HepG2 (cell line): ENCODE results near the genes INSYN2A and NPS.

DNA sequence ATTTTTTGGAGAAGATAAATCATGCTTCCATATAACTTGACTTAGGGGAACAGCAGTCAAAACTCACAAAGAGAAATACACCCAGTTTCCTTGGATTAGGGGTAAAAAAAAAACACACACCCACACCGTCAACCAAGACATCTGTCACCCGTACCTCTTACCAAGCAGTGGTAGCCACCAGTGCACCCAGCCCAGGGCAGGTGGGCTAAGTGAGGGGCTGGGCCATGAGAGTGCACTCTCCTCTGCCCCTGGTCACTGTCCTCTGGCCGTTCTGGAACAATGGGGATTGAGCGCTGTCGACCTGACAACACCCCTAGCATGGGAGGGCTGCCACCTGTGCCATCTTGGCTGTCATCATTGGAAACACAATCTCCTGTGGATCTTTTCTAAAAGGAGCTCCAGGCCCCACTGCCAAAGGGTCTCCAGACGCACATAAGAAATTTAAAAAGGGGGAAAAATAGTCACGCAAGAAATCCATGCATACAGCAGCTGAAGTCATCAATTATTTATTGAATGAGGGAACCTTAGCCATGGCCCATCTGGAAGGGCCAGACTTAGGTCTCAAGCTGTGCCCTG, 52.4 kb upstream of the CTBP2 start:
- RRBS, 2 experiments: no CpG with 5 or more reads among the region's 7 CpGs
CAGE:
- cytosol, long polyA minus RNA: no peak
- cytosol, long polyA plus RNA: no peak
- long polyA plus RNA: no peak
- nucleus, long polyA minus RNA: no peak
- nucleus, long polyA plus RNA: no peak

GRCh38 chr10:125105789-125106440, 78.0 kb upstream of the CTBP2 start:
- RRBS, 2 experiments: 50 to 51% methylated on average over 2 of the region's 15 CpGs
CAGE:
- cytosol, long polyA minus RNA: no peak
- cytosol, long polyA plus RNA: no peak
- long polyA plus RNA: no peak
- nucleus, long polyA minus RNA: no peak
- nucleus, long polyA plus RNA: no peak

GRCh38 chr10:125135523-125136140, 107.8 kb upstream of the CTBP2 start:
- RRBS, 2 experiments: no CpG with 5 or more reads among the region's 10 CpGs
CAGE:
- cytosol, long polyA minus RNA: no peak
- cytosol, long polyA plus RNA: no peak
- long polyA plus RNA: no peak
- nucleus, long polyA minus RNA: no peak
- nucleus, long polyA plus RNA: no peak

DNA sequence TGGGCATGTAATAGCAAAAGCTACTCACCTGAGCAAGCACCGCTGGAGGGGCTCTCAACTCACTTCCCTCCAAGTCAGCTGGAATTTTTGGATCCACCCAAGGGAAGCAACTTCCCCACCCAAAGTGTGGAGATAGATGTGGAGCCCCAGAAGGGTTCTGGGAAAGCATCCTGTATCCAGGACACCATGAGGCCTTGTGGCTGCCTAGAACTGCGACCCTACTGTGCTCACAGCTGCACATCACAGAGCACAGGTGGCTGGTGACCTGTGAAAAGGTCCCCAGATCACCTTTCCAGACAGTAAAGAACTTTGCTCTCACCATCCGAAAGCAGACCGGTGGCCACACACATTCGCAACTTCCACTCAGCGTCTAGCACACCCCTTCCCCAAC, 111.7 kb upstream of the CTBP2 start:
- RRBS, 2 experiments: no CpG with 5 or more reads among the region's 6 CpGs
CAGE:
- cytosol, long polyA minus RNA: no peak
- cytosol, long polyA plus RNA: no peak
- long polyA plus RNA: no peak
- nucleus, long polyA minus RNA: no peak
- nucleus, long polyA plus RNA: no peak

- RRBS, 2 experiments: no CpG with 5 or more reads among the region's 16 CpGs
CAGE:
- cytosol, long polyA minus RNA: no peak
- cytosol, long polyA plus RNA: no peak
- long polyA plus RNA: no peak
- nucleus, long polyA minus RNA: no peak
- nucleus, long polyA plus RNA: no peak
Observed at GRCh38 chr10:125146706-125147759, 119.2 kb upstream of the CTBP2 start.

DNA sequence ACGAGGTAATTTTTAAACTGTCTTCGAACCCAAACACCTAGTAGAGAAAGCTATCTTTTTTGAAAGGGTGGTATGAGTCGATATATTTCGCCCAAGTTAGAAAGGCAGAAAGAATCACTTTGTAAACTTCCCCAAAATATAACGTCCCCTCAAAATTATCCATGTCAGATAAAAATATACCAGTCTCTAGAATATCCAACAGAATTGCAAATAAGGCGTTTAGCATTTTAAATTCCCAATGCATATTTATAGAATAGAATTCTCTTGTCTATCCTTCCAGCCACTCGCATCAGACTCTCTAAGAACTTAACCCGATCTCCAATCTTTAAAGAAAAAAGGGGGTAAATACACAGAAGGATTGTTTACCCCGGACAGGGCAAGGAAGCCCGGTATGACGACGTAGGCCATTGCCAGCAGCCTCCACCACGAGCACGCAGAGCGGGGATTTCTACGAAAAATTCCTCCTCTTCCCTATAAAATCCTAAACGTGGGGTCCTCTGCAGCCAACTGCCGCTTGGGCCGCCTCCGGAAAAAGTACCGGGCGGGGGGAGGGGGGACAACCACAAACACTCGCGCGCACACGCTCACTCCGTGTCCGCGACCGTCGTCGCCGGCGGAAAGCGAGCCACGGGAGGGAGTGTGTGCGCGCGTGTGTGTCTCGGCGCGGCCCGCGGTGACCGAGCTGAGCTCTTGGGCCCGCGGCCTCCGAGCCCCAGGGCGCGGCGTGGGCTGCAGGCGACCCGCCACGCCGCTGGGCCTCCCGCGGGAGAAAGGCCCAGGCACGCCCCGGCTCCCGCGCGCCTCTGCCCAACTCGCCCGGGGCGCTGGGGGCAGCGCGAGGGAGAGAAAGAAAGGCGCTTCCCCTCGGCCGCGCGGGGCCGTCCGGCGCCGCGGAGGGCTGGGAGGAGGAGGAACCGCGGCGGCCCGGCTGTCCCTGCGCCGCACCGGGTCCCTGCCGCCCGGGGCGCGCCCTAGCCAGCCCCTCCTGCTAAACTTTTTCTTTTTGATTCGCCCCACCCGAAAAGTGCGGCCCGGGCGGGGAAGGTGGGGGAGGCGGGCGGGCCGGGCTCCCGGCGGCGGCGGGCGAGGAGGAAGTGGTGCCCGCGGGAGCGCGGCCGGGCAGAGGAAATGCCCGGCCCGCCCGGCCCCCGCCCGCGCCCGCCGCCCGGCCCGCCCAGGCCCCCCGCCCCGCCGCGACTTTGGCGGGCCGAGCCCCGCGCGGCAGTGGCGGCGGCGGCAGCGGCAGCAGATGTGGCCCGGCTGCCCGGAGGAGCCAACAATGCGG, 130.8 kb upstream of the CTBP2 start:
- RRBS, 2 experiments: 4 to 5% methylated on average over 50 to 57 of the region's 132 CpGs
CAGE:
- cytosol, long polyA minus RNA: no peak
- cytosol, long polyA plus RNA: no peak
- long polyA plus RNA: no peak
- nucleus, long polyA minus RNA: no peak
- nucleus, long polyA plus RNA: no peak

GRCh38 chr10:126247763-126248161, 140.5 kb downstream of the ADAM12 start:
- RRBS, 2 experiments: no CpG with 5 or more reads among the region's 6 CpGs
CAGE:
- cytosol, long polyA minus RNA: no peak
- cytosol, long polyA plus RNA: no peak
- long polyA plus RNA: no peak
- nucleus, long polyA minus RNA: no peak
- nucleus, long polyA plus RNA: no peak

- RRBS, 2 experiments: no CpG with 5 or more reads among the region's 17 CpGs
CAGE:
- cytosol, long polyA minus RNA: no peak
- cytosol, long polyA plus RNA: no peak
- long polyA plus RNA: no peak
- nucleus, long polyA minus RNA: no peak
- nucleus, long polyA plus RNA: no peak
Observed at GRCh38 chr10:127013101-127014057, 108.2 kb downstream of the DOCK1 start.

DNA sequence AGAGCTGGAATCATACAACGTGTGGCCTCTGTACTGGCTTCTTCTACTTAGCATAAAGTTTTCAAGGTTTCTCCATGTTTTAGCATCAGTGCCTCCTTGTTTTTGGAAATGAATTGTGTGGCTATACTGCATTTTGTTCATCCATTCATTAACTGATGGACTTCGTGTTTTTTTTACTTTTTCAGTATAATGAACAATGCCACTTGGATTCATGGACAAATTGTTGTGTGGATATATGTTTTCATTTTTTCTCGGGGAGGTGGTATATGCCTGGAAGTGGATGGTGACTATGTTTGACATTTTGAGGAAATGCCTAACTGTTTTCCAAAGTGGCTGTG, 86.8 kb downstream of the INSYN2A start:
- RRBS, 2 experiments: no CpG with 5 or more reads among the region's 3 CpGs
CAGE:
- cytosol, long polyA minus RNA: no peak
- cytosol, long polyA plus RNA: no peak
- long polyA plus RNA: no peak
- nucleus, long polyA minus RNA: no peak
- nucleus, long polyA plus RNA: no peak

DNA sequence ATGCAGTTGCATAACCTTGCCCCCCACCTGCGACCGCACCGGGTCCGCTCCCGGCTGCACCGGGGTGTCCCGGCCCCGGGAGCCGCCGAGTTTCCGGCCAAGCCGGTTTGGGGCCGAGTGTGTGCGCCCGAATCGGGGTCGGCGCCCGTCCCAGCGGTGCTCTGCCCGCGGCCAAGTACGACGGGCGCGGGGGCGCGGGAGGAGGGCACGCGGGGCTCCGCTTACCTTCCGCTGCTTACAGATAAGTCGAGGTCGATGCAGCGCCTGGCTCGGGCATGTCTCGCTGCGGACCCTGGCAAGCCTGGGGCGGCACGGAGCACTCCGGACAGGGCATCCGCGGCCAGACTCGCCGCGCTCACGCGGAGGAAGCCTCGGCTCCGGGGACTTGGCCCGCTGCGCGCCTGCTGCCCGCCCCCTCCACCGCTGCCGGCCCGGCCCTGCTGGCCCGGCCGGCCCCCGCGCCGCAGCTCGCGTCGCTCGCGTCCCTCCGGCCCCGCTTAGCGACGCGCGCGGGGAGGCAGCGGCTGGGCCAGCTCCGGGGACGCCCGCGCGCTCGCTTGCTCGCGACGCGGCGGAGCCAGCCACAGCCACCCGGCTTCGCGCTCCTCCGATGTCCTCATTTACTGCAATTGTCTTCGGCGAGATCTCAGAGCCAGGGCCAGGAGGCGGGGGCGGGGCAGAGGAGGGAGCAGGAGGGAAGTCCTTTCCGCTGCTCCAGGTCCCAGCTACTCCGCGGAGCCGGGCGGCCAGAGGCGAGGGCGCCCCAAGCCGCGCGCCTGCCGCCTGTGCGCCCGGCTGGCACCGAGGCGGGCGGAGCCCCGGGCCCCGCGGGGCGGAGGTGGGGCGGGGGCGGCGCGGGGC, at the start of gene INSYN2A:
INSYN2A (minus strand) TSS at position 820 of the 861 bp plus-strand sequence.
- RRBS, 2 experiments: 89 to 96% methylated on average over 53 to 58 of the region's 118 CpGs
CAGE:
- cytosol, long polyA minus RNA: no peak
- cytosol, long polyA plus RNA: no peak
- long polyA plus RNA: no peak
- nucleus, long polyA minus RNA: no peak
- nucleus, long polyA plus RNA: no peak

GRCh38 chr10:127549139-127549391, at the start of gene NPS:
TSS of gene NPS (plus strand) at chr10:127549309.
- RRBS, 2 experiments: no CpG with 5 or more reads among the region's 3 CpGs
CAGE:
- cytosol, long polyA minus RNA: no peak
- cytosol, long polyA plus RNA: no peak
- long polyA plus RNA: no peak
- nucleus, long polyA minus RNA: no peak
- nucleus, long polyA plus RNA: no peak

DNA sequence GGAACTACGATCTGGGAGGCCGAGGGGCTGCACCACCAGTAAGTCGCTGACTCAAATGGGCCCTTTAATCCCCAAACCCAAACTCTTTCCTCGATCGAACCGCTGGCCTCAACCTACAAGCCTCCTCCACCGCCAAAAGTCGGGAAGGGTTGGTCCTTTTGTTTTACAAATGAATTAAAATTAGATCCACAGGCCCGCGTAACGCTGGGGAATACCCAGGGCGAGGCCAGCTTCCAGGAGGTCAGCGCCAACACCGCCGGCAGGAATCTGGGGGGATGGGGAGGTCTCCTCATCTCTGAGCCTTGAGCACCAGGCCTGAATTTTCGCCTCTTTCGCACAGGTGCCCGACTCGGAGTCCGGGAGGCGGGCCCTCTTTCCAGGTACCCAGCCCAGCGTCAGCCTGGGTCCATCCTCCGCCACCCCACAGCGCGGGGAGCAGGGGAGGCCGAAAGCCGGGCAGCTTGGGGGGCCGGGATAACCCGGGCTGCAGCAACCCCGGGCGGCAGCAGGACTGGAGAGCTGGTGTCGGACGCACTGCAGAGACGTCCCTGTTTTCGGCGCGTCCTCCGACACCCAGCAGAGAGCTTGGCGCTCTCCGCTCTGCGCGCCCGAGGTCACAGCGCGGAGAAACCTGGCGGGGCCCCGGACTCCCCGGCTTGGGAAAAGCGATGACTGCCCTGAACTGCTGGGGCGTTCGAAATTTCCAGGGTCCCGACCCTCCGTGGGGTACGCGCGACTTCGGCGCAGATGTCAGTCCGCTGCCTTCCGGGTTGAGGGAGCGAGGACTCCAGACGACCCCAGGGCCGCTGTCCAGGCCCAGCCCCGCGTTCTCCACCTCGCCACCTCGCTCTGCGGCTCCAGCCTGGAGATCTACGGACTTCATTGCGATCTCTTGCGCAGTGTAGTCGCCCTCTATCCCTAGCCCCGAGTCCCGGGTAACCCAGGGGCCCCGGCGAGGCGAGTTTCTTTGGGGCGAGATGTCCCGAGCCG, 867 bp upstream of the FOXI2 start:
- RRBS, 2 experiments: 15 to 31% methylated on average over 11 to 12 of the region's 80 CpGs
CAGE:
- cytosol, long polyA minus RNA: no peak
- cytosol, long polyA plus RNA: no peak
- long polyA plus RNA: no peak
- nucleus, long polyA minus RNA: no peak
- nucleus, long polyA plus RNA: no peak

GRCh38 chr10:127834092-127834610, 58.6 kb downstream of the CLRN3 start:
- RRBS, 2 experiments: no CpG with 5 or more reads among the region's 7 CpGs
CAGE:
- cytosol, long polyA minus RNA: no peak
- cytosol, long polyA plus RNA: no peak
- long polyA plus RNA: no peak
- nucleus, long polyA minus RNA: no peak
- nucleus, long polyA plus RNA: no peak

GRCh38 chr10:127888898-127889054, 4.0 kb downstream of the CLRN3 start:
- RRBS, 2 experiments: no CpG with 5 or more reads among the region's 6 CpGs
CAGE:
- cytosol, long polyA minus RNA: no peak
- cytosol, long polyA plus RNA: no peak
- long polyA plus RNA: no peak
- nucleus, long polyA minus RNA: no peak
- nucleus, long polyA plus RNA: no peak

GRCh38 chr10:127890670-127891353, 1.9 kb downstream of the CLRN3 start:
- RRBS, 2 experiments: no CpG with 5 or more reads among the region's 8 CpGs
CAGE:
- cytosol, long polyA minus RNA: no peak
- cytosol, long polyA plus RNA: no peak
- long polyA plus RNA: no peak
- nucleus, long polyA minus RNA: no peak
- nucleus, long polyA plus RNA: no peak

- RRBS, 2 experiments: 21 to 41% methylated on average over 2 of the region's 15 CpGs
CAGE:
- cytosol, long polyA minus RNA: no peak
- cytosol, long polyA plus RNA: no peak
- long polyA plus RNA: no peak
- nucleus, long polyA minus RNA: no peak
- nucleus, long polyA plus RNA: no peak
Observed at GRCh38 chr10:127934277-127934743, 27.4 kb downstream of the PTPRE start.

GRCh38 chr10:127942292-127943239, 35.7 kb downstream of the PTPRE start:
- RRBS, 2 experiments: no CpG with 5 or more reads among the region's 14 CpGs
CAGE:
- cytosol, long polyA minus RNA: no peak
- cytosol, long polyA plus RNA: no peak
- long polyA plus RNA: no peak
- nucleus, long polyA minus RNA: no peak
- nucleus, long polyA plus RNA: no peak

GRCh38 chr10:127999281-127999613, 92.3 kb downstream of the PTPRE start:
- RRBS, 2 experiments: no CpG with 5 or more reads among the region's 10 CpGs
CAGE:
- cytosol, long polyA minus RNA: no peak
- cytosol, long polyA plus RNA: no peak
- long polyA plus RNA: no peak
- nucleus, long polyA minus RNA: no peak
- nucleus, long polyA plus RNA: no peak

- RRBS, 2 experiments: no CpG with 5 or more reads among the region's 19 CpGs
CAGE:
- cytosol, long polyA minus RNA: no peak
- cytosol, long polyA plus RNA: no peak
- long polyA plus RNA: no peak
- nucleus, long polyA minus RNA: no peak
- nucleus, long polyA plus RNA: no peak
Observed at GRCh38 chr10:128018135-128018710, 108.0 kb downstream of the MKI67 start.

GRCh38 chr10:128077818-128078220, 48.4 kb downstream of the MKI67 start:
- RRBS, 2 experiments: no CpG with 5 or more reads among the region's 6 CpGs
CAGE:
- cytosol, long polyA minus RNA: no peak
- cytosol, long polyA plus RNA: no peak
- long polyA plus RNA: no peak
- nucleus, long polyA minus RNA: no peak
- nucleus, long polyA plus RNA: no peak